SJSA1 (cell line): Measurements from ENCODE around the gene DUSP28.

DNA sequence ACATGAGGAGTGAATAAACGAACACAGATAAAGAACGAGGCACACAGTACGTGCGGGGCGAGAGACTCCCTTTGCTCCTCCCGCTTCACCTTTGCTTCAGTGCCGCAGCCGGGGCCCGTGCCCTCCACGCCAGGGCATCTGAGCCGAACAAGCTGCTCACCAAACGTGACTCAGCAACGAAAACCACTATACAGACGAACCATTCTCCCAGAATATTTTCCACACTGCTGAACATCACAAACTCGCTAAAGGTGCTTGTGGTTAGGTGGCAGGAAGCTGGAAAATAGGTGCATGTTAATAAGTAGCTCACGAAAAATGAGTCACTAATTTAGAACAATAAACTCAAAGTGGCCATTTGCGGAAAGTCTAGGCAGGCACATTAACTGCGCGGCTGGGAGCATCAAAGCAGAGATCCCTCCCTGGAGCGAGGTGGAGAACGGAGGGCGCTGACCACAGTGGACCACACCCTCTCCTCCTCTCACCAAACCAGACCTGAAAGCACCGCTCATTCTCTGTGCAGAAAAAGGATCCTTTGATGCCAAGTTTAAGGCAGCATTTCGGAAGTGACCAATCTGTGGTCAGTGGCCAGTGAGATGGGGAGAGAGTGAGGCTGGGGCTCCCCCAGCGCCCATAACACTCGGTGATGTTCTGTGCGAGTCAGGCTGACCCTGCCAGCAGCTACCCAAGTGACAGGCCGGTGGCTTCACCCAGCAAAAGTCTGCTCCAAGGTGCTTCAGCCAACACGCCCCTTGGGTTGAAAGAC, 153.2 kb downstream of the HDAC4 start:
- RAMPAGE, long total RNA: no peak

DNA sequence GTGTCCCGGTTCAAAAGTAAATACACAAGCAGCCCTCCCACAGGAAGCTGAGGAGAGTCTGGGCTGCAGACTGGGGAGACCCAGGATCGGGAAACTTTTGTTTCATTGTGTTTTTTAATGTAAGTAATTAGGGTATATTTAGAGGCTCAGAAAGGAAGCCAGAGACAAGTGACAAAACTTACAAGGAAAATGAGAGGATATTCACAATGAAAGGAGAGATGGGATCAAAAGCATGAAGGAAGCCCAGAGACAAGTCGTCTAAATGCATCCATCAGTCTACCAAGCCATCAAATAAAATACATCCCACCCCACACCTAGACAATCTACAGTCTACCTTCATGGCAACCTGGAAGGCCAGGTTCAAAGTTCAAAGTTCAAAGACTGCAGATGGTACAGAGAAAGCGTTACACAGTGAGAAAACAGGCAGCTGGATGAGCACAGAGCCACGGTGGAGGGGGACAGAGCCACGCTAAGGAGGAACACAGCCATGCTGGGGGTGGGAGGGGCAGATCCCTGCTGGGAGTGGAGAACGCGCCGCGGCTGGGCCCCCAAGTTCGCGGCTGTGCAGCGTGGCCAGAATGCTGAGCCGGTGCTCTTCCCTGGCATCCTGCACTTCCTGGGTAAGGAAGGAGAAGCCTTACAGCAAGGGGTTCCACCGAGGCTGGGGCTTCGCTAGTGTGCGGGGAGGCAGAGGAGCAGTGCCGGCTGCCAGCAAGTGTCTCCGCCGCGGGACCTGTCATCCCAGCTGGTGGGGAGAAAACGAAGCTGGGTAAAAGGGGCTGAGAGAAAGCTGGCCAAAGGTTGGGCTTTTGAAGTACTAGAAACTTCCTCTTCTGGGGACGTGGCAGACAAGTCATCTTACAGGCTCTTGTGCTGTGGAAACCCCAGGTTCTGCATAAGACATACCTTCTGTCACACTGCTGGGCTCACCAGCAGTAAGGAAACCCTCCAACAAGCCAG, 115.8 kb downstream of the HDAC4 start:
- RAMPAGE, long total RNA: no peak

DNA sequence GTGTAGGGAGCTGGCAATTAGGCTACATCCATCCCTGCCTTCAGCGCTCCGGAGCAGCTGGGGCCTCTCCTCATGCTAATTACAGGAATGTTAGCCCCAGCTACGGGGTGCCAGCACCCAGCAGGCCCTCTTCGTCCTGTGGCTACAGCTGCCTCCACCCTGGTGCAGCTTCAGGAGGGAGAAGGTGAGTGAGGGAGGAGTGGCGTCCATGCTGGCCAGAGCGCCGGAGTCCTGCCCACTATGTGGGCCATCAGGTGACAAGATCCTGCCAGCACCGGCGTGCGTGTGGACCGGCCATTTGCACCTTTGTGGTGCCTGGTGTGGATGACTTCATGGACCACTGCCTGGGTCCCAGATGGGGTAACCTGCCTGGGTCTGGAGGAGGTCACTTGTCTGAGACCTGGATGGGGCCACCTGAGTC, 299.8 kb downstream of the NDUFA10 start:
- RAMPAGE, long total RNA: no peak

DNA sequence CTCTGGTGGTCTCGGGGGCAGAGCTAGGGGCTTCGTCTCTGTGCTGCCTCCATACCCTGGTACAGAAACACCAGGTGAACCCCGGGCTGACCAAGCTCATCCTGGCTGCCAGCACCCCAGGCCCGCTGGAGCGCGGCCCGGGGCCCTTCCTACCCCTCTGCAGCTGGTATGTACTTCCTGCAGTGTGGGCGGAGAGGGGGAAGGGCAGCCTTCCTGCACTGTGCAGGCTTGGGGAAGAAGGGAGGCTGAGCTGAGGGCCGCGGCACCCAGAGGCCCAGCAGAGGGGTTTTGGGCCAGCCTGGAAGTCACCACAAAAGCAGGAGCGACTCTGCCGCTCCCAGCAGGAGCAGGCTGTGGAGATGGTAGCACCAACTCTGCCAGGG, 273.5 kb downstream of the NDUFA10 start:
- RAMPAGE, long total RNA: no peak

DNA sequence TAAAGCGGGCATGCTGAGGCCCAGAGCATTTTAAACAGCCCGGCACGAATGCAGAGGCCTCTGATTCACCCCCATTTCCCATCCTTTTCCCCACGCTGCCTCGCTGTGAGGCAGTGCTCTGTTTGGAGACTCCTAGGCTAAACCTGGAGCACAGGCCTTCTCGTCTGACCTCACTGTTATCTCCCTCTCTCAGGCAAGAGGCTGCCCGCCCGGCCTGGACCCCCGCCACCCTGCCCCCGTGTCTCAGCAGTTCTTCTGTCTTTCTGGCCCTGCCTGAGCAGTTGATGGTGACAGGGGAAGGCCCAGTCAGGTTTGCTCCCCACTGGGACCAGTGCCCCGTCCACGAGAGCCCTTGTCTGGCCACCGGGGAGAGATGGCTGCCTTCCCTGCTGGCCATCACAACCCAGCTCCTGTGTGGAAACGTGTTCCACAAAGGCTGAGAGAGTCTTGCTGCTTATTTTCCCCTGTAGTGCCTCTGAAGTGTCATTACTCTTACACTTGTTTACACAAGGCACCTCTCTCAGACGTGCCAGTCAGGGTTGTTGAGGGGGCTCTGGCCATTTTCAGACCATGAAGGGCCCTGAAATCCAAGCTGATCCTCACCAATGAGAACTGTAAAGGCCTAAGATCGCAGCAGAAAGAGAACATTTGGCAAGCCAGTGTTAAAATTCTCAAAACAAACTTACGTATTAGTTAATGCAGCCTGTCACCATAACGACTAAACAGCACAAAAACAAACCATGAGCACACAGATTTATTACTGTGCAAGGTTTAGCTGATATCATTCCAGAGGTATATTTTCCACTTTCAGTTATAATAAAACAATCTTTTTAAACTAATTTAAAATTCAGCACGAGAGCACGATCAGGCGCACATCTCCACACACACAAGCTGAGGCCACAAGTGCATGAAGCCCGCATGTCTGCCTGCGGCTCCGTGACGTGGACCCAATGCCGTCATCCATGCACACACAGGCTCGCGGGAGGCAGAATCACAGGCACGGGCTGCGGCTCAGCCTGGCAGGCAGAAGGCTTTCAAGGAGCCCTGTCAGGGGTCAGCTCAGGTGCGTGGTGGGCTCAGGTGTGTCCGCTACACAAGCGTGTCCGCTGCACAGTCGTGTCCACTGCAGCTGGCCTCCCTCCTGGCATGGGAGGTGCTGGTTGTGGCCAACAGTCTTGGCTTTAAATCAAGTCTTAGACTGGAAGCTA, 210.7 kb downstream of the NDUFA10 start:
- RAMPAGE, long total RNA: no peak

DNA sequence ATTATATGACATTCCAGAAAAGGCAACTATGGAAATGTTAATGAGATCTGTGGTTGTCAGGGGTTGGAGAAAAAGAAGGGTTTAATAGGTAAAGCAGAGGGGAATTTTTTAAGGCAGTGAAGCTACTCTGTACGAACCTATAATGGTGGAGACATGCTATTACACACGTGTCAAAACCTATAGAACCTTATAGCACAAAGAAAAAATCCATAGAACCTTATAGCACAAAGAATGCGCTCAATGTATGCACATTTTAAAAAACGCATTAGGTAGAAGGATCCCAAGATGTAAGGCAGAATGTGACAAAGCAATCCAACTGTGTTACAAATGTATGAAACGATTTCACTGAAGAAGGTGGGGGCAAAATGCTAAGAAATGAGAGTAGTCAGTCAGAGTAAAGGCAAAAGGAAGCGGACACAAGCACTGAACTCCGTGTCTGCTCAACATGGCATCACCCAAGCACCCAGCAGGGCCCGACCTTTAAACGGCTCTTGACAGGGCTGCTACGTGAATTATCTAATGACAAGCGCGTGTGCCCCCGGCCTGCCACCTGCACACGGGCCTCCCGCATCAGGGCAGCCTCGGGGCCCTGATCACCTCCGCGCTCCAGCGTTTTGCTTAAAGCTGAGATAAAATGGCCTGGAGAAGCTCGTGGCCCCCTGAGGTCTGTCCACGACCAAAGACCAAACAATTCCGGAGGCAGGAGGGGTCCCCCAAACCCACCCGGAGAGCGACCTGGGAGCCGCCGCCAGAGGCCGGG, 574 bp downstream of the NDUFA10 start:
- RAMPAGE, long total RNA: no peak

DNA sequence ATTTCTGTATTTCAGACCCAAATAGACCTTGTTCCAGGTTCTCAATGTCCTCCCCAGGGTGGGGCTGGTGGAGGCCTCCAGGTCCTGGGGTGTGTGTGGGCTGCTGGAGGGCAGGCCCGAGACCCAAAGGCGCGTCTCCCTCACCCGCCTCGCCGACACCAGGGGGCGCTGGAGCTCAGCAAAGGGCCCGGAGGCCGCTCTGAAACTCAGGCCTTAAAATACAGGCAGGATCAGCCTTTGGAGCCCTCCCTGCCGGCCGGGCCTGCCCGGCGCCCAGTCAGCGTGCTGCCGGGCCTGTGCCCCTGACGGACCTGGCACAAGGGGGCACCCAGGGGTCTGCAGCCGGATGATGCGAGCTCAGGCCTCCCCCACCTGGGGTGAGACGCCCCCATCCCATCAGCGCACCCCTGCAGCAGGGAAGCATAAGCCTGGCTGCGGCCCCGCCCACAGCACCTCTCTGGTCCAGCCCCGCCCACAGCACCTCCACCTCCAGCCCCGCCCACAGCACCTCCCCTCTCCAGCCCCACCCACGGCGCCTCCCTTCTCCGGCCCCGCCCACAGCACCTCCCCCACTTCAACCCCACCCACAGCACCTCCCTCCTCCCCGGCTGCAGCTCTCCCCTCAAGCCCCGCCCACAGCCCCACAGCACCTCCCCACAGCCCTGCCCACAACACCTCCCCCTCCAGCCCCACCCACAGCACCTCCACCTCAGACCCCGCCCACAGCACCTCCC, 92.6 kb upstream of the OTOS start:
- RAMPAGE, long total RNA: no peak

DNA sequence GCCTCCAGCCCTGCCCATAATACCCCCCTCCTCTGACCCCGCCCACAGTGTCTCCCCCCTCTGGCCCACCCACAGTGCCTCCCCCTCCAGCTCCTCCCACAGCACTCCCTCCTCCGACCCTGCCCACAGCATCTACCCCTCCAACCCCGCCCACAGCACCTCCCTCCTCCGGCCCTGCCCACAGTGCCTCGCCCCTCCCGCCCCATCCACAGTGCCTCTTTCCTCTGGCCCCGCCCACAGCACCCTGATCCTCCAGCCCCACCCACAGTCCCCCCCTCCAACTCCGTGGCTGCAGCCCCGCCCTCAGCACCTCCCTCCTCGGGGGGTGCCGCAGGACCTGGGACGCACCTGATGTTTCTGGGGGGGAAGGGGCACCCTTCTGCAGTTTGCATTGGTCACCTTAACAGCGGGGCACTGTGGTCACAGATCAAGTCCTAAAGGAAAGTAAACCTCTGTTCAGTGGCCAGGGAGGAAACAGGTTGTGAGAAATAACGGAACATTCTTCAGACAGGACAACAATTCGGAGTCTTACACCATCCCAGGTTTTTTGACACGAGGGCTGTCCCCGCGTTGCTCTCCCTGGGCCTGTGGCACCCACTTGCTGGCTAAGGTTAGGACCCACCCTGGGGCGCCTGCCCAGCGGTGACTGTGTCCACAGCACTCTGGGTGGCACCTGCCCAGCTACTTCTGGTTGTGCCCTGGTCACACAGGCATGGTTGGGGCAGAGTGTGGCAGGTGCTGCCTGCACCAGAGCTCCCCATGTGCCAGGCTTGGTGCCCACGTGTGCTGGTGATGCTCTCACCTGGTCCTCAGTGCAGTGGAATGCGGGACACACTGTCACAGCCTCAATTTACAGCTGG, 93.4 kb upstream of the OTOS start:
- RAMPAGE, long total RNA: no peak

- RAMPAGE, long total RNA: no peak
These were observed 103.9 kb upstream of the OTOS start for GRCh38 chr2:240244453-240244729.

DNA sequence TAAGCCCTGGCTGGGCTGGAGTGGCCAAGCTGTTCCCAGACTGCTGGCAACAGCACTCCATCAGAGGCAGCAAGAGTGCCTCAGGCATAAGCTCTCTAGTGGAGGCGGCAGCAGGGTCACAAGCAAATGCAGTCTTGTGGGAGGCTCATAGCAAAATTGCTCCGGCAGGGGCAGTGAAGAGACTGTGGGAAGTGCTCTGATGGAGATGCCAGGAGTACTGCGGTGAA, 128.9 kb upstream of the OTOS start:
- RAMPAGE, long total RNA: no peak

DNA sequence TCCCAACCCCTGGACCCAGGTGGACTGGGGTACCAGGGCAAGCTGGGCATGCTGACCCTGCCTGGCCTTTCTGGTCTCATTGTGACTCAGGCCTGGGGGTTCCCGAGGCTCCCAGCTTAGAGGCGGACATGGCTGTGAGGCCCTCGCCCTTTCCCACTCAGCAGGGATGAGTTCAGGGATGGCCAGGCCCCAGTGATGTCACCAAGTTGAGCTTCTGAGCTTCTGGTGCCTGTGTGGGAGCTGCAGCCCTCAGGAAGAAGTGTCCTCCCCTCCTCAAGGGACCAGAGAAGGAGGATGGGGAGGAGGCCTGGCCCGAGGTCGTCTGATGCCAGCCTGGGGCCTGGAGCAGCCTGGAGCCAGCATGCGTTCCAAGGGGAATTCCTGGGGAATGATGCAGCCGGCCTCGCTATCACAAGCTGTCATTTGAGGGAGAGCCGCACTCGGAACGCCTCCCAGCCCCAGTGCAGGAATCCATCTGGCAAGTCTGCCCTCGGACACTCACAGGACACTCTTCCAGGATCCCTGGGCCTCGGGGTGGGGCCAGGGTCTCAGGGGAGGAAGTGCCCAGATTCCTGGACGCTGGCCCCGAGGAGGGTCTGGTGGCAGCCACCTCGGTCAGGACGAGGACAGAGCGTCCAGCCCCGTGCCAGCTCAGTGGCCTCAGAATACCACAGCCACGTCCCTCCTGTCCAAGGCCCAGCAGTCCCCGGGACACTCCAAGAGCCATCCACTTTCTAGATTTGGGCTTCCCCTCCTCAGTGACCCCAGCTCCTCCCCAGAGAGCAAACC, 61.2 kb upstream of the GPC1 start:
- RAMPAGE, long total RNA: no peak

- RAMPAGE, long total RNA: no peak
These were observed 1.2 kb downstream of the GPC1 start for GRCh38 chr2:240436684-240436978.

DNA sequence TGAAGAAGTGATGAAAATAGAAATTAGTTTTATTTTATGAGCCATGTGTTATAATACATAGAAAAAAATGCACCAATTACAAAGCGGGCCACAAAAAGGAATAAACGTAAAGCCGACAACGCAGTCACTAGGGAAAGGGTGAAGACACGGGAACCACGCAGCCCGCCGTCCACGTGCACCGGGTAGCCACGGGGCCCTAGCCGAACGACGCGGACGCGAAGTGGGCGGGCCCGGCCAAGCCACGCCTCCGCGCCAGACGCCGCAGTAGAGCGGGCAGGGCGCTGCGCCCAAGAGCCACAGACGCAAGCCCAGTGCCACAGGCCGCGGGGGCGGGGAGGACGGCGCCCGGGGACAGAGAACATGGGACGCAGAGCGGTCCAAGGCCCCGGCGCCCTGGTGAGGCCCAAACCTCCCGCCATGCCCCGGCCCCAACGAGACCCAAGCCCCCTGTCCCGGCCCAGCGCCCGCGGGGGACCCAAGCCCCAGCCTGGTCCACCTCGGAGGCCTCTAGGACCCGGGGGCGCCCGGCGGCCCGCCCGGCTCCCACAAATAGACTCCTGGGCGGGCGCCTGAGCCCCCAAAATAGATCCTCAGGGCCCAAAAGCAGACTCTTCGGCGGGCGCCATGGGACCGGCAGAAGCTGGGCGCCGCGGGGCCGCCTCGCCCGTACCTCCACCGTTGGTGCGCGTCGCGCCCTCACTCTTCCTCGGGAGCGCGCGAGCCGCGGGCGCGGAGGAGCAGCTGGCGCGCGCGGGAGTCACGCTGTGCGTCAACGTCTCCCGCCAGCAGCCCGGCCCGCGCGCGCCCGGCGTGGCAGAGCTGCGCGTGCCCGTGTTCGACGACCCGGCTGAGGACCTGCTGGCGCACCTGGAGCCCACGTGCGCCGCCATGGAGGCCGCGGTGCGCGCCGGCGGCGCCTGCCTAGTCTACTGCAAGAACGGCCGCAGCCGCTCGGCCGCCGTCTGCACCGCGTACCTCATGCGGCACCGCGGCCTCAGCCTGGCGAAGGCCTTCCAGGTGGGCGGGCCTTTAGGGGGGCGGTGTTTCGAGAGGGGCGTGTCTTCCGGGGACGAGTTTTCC, at the start of gene DUSP28:
TSS of gene DUSP28 (plus strand) at position 297 of the 1,080 bp plus-strand sequence.
- RAMPAGE, long total RNA: no peak

DNA sequence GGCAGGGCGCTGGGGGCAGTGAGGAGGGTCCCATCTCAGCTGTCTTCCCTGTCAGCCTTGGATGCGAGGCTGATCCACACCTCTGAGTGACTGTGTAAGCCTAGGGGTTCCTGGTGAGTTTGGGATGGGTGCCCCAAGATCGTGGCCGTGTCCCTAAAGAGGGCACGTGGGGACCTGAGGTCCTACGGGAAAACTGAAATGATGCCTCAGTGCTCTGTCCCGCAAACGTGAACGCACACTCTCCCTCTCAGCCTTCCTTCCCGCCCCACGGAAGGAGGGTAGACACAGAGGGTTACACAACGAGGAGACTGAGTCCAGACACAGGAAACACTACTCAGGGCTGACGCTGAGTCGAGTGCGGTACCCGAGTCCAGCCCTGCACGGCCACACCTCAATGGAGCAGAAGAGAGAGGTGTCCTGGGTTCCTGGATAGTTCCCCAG, 1.2 kb upstream of the RNPEPL1 start:
- RAMPAGE, long total RNA: no peak

DNA sequence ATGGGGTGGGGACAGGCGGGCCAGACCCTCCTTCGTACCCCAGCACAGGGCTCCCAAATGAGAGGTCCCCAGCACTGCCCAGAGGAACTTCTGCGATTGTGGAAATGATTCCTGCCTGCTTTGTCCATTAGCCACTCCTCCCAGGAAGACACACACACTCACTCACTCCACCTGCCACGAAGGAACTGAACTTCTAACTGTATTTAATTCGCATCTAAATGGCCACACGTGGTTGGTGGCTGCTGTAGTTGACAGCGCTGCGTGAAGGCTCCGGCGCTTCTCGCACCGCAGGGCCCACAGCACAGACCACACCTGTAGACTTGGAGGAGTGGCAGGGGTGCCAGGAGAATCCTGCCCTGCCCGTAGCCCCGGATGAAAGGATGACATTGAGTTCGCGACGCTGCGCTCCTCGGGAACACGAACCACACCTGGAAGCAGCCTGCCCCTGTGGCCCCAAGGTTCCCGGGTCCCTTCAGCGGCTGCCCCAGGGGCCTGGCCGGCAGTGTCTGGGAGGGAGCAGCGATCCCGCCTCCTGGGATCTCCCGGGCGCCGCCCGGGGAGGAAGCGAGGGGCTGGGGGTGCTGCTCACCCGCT, 501 bp upstream of the RNPEPL1 start:
- RAMPAGE, long total RNA: no peak

GRCh38 chr2:240585711-240586480, 638 bp upstream of the CAPN10 start:
- RAMPAGE, long total RNA: no peak

GRCh38 chr2:240633478-240633729, 8.1 kb downstream of the GPR35 start:
- RAMPAGE, long total RNA: no peak

GRCh38 chr2:240820933-240821723, 1.1 kb upstream of the KIF1A start:
- RAMPAGE, long total RNA: no peak

DNA sequence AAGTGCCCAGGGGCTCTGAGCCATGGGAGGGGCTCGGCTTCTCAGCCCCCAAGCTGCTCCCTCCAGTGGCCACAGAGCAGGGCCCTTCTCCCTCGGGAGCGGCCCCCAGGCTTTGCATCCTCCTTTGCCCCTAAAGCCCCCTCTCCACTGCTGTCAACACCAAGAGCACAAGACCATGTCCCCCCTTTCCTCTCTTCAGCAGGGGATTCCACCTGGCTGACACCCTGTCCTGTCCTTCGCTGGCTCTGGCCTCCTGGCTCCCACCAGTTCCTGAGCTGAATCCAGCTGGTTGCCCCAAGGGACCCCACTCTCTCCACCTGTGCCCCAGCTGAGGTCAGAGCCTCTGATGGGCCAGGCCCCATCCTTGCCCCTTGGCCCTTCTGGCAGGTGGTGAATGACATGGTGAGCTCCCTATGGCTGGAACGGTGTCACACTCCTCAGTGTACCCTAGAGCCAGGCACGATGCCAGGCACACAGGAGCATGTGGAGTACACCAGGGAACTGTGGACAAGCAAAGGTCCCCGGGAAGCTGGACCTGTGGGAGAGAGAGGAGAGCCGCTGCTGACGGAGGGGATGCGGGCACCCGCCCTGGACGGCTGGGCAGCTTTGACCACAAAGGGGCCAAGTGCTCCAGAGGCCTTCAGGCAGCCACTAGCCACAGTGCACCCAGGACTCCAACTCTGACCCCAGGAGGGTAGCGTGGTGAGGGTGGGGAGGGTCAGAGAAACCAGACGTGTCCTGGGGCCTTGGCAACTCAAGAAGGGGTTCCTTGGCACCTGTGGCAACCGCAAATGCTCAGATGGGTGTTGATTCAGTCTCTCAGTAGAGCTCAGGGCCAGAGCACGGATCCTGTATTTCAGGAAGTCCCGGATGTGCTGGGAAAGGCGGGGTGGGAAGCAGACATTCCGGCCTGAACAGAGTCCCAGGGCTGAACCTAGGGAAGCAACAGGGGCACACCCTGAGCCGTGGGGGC, 2.1 kb upstream of the MAB21L4 start:
- RAMPAGE, long total RNA: no peak

DNA sequence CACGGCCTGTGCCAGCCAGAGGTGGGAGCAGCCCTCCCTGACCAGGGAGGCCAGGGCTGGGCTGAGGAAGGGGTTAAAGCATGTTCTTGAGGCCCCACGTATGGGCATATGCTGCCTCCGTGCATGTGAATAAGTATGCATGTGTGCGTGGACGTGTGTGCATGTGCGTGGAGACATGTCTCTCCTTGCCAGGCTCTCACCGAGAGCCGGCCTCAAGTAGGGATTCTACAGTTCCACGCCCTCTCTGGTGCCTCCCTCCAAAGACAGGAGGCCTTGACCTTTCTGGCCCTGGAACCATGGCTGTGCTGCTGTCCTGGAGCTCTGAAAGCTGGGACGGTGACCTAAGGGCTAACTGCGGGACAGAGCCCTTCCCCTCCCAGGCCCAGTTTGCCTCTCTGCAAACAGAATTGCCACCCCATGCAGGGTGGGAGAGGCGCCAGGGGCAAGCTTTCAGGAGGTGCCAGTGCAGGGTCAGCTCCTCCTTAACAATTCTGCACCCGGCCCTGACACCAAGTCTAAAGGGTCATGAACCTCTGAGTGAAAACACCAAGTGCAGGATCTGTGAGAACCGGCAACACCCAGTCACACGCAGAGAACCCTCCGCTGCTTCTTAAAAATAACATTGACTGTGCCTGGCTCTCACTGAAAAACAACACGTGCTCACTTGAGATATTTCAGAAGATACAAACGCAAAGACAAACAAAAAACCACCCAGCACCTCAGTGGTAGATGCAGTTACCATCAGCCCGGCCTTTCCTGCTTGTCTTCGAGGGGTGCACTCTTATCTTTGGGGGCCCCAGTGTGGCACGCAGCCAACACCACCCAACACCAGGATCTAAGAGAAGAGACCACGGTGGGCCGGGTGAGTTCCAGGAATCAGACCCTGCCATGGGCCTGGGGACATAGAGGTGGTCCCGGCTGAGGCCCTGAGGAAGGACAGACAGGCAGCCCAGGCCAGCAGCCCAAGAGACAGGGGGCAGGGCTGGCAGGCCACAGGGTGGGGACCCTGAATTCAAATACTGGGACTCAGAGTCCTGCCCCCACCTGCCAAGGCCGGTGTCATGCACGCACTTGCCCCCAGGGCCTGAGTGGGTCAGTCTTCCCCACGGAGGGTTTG, 1.1 kb upstream of the SNED1 start:
- RAMPAGE, long total RNA: no peak